ENCODE results near the genes RRP1, KRTAP10-6 and KRTAP10-9.

GRCh38 chr21:43687667-43688342 lies 28.4 kb downstream of the RRP1B start:
- PRO-cap, result no peak
- RAMPAGE, long total RNA, 2 experiments, result no peak in any of the 2 experiments

DNA sequence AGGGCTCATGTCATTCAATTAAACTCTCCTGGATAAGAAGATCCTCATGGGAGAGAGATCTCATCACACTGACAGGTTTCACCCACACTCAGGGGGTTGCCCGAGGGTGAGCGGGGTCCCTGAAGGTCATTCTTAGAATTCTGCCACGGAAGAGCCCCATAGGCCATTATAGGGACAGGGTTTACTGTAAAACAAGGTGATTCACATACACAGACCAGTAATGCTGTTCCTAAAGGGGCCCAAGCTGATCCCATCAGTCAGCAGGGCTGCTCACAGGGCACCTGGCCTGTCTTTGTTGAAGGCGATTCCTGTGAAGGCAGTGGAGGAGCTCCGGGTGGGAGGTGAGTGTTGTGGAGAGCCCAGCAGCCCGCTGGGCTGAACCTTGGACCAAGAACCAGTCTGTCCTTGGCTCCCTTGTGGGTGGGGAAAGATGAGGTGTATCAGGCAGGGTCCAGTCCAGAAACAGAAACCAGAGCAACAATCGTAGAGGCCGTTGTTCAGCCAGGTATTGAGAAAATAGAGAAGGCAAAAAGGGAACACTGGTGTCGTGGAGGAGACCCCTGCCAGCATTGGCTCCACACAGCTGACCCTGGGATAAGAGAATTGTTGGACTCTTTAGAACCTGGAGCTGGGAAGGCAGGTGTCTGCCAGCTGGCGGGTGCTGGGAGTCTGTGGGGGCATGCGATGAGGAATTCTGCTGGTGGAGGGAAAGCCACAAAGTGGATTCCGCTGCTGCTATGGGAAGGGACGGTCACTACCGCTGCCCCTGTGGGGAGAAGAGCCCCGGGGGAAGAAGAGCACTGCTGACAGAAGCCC lies 12.6 kb downstream of the PDXK start:
- PRO-cap, result no peak
- RAMPAGE, long total RNA, 2 experiments, result no peak in any of the 2 experiments

GRCh38 chr21:43752220-43753062 lies 23.7 kb downstream of the CSTB start:
- PRO-cap, result no peak
- RAMPAGE, long total RNA, 2 experiments, result no peak in any of the 2 experiments

- PRO-cap, result no peak
- RAMPAGE, long total RNA, 2 experiments, result no peak in any of the 2 experiments
Observed at GRCh38 chr21:43761528-43762088, 14.5 kb downstream of the CSTB start.

DNA sequence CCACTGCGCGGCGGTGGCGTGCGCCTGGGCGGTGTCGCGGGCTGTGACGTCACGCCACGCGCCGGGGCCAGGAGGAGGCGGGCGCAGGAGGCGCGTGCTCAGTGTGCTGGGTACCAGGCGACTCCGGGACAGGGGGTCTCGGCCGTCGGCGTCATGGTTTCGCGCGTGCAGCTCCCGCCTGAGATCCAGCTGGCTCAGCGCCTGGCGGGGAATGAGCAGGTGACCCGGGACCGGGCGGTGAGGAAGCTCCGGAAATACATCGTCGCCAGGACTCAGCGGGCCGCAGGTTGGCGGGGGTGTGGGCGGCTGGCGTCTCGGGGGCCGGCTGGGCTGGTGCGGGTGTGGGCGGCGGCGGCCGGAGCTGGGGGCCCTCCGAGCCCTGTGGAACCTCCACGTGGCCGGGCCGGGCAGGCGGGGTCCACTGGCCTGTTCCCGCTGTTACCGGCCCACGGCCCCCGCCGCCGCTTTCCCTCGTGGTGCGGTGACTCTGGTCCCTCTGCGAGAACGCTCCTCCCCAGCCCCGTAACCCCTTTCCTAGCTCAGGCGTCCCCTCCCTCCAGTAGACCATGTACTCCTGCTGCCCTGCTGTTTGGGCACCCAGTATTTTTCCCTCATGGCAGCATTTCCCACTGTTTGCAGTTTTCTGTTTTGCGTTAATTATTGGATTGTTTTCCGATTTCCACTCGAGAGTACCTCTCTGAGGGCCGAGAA lies at the start of gene RRP1:
TSS of gene RRP1 (plus strand) at position 101 of the 711 bp plus-strand sequence.
- PRO-cap, result bidirectional peak, plus-strand start at position 76 of the sequence, minus-strand start outside the sequence
- RAMPAGE, long total RNA, 2 experiments, result start-site peak on the plus strand in 2 of 2 experiments, centred at positions 75 to 87 of the sequence, 128 to 183 reads per replicate

DNA sequence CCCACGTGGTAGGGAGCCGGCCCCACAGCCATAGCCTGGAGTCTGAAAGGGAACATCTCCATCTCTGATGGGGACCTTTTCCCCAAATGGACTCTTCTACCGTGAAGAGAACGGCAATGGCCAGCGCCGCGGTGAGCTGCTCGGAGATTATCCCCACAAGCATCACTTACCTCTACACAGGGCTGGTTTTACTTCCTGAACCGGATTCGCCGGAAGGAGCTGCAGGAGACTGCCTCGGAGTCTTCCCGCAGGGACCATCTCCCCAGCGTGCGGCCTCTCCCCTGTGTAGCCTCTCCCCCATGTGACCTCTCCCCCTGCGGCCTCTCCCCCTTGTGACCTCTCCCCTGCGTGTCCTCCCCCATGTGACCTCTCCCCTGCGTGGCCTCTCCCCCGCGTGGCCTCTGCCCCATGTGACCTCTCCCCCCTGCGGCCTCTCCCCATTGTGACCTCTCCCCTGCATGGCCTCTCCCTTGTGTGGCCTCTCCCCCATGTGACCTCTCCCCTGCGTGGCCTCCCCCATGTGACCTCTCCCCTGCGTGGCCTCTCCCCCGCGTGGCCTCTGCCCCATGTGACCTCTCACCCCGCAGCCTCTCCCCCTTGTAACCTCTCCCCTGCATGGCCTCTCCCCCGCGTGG lies 20.8 kb downstream of the RRP1 start:
- PRO-cap, result no peak
- RAMPAGE, long total RNA, 2 experiments, result no peak in any of the 2 experiments

GRCh38 chr21:43825860-43826939 lies 36.8 kb downstream of the RRP1 start:
- PRO-cap, result no peak
- RAMPAGE, long total RNA, 2 experiments, result no peak in any of the 2 experiments

DNA sequence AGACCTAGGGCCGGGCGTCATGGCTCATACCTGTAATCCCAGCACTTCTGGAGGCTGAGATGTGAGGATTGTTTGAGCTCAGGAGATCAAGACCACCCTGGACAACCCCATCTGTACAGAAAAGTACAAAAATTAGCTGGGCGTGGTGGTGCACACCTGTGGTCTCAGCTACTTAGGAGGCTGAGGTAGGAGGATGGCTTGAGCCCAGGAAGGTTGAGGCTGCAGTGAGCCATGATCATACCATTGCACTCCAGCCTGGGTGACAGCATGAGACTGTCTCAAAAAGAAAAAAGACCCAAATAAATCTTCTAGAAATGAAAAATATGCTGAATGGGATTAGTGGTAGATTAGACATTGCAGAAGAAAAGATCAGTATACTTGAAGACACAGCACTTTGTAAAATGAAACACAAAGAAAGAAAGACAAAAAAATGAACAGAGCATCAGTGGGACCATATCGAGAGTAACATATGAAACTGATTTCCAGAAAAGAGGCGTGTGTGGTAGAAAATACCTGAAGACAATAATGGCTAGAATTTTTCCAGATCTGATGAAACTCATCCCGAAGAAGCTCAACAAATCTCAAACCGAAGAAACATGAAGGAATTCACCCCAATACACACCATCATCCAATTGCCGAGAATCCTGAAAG lies 36.6 kb downstream of the AGPAT3 start:
- PRO-cap, result no peak
- RAMPAGE, long total RNA, 2 experiments, result no peak in any of the 2 experiments

DNA sequence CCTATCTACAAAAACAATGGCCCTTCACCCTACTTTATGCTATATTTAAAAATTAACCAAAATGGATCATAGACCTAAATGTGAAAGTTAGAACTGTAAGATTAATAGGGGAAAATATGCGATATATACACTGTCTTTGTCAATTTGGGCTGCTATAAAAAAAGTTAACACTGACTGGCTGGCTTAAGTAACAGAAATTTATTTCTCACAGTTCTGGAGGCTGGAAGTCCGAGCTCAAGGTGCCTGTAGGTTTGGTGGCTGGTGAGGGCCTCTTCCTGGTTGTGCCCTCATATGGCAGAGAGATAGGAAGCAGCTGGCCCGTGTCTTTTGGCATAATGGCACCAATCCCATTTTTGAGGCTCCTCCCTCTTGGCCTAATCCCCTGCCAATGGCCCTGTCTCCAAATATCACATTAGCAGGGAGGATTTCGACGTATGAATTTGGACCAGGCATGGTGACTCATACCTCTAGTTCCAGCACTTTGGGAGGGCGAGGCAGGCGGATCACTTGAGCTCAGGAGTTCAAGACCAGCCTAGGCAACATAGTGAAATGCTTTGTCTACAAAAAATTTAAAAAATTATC lies 37.3 kb downstream of the AGPAT3 start:
- PRO-cap, result no peak
- RAMPAGE, long total RNA, 2 experiments, result no peak in any of the 2 experiments

DNA sequence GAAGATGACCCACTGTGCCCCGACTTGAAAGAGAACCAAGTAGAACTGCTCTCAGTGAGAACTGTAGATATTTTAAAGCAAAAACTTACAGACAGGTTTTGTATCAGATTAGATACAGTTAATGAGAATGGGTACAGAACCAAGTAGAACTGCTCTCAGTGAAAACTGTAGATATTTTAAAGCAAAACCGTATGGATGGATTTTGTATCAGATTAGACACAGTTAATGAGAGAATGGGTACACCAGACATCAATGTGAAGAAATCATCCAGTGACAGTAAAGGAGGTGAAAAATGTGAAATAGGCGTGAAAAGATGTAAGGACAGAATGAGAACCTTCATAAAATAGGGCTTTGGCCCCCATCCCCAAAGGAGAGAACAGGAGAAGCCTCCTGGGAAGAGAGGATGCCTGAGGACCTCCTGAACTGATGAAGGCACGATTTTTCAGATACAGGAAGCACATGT lies 49.2 kb upstream of the TRAPPC10 start:
- PRO-cap, result no peak
- RAMPAGE, long total RNA, 2 experiments, result no peak in any of the 2 experiments

GRCh38 chr21:44010974-44011496 lies 1.1 kb upstream of the TRAPPC10 start:
- PRO-cap, result no peak
- RAMPAGE, long total RNA, 2 experiments, result no peak in any of the 2 experiments

DNA sequence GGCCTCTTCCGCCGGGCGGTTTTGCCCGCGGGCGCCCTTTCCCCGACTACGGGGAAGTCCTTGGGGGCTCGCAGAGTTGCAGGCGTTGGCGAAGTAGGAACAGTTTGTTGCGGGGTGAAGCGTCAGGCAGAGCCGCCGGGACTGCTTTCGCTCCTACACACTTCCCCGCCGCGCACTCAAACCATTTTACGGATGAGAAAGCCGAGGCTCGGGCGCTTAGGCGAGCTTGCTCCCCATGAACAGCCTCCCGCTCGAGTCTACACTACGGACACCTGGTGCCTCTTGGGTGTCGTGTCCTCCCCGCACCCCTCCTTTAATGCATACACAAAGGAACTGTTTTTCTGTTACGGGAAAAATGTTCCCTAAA lies 799 bp downstream of the TRAPPC10 start:
- PRO-cap, result no peak
- RAMPAGE, long total RNA, 2 experiments, result no peak in any of the 2 experiments

GRCh38 chr21:44088318-44088722 lies 18.9 kb upstream of the PWP2 start:
- PRO-cap, result no peak
- RAMPAGE, long total RNA, 2 experiments, result no peak in any of the 2 experiments

DNA sequence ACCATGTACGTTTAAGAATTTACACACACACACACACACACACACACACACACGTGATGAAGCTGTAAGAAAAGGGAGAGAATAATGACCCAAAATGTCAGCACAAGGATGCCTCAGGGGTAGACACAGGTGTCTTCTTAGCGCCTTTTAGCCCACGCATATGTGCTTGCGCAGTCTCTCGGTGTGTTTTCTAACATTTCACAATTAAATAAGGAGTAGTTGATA lies 764 bp upstream of the PFKL start:
- PRO-cap, result no peak
- RAMPAGE, long total RNA, 2 experiments, result no peak in any of the 2 experiments

DNA sequence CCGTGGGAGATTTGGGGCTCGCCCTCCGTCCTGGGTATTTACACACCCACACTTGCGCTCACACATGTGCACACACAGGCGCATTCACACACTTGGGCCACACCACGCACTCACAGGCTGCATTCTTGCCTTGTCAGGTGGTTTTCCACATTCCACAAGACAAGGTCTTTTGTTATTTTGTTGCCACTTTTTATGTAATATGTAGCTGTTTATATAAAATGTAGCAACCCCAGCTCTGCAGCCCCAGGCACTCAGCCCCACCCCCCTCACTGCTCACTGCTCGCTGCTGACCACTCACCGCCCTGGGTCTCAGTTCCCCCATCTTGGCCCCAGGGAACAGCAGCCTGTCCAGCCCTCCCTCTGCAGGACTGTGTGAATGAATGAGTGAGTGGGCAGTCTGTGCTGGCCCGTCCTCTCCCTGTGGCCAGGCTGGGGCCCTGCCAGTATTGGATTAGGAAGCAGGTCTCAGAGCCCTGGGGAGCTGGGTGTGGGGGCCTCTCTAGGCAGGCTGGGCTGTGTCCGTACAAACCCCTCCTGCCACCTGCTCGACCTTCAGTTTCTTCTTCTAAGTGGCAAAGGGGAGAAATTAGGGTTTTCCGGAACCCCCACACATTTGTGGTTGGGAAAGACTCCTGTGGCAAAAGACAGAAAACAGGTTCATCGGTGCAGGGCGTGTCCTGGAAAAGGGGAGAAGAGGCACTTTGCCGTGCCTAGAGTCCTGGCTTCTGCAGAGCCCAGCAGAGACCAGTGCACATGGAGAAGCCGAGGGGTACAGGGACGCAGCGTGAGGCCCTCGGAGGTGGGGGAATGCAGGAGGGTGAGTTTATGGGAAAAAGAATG lies 7.7 kb downstream of the PFKL start:
- PRO-cap, result no peak
- RAMPAGE, long total RNA, 2 experiments, result no peak in any of the 2 experiments

DNA sequence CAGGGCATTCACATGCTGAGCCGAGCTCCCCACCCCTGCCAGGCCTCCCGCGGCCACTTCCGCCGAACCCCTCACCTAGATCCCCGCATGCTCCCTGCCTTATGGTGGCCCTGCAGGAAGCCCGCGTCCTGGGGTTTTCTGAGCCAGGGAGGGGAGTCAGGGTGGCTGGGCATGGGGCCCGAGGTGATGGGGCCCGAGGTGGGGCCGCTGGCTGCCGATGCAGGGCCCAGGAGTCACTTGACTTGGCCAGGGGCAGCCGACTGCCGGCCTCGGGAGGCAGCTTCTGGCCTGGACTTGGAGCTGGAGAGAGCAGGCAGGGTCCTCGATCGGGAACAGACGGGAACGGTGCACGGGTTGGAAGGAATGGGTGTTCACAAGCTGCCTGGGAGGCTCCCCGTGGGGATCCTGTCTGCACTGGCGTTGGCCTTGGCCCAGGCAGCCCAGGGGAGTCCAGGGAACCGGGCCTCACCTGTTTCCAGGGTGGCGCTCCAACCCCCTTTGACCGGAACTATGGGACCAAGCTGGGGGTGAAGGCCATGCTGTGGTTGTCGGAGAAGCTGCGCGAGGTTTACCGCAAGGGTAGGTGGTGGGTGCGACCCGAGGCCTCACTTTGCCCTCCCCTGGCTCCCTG lies 13.6 kb downstream of the CFAP410 start:
- PRO-cap, result no peak
- RAMPAGE, long total RNA, 2 experiments, result no peak in any of the 2 experiments

DNA sequence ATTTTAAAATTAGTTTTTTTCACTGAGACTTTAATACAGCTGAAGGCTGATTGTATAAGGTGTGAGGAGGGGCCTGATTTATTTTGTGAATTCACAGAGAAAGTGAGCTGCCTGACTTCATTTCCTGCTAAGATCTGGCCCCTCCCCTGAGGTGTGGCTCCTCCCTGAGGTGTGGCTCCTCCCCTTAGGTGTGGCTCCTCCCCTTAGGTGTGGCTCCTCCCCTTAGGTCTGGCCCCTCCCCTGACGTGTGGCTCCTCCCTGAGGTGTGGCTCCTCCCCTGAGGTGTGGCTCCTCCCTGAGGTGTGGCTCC lies 27.1 kb upstream of the LRRC3 start:
- PRO-cap, result no peak
- RAMPAGE, long total RNA, 2 experiments, result no peak in any of the 2 experiments

DNA sequence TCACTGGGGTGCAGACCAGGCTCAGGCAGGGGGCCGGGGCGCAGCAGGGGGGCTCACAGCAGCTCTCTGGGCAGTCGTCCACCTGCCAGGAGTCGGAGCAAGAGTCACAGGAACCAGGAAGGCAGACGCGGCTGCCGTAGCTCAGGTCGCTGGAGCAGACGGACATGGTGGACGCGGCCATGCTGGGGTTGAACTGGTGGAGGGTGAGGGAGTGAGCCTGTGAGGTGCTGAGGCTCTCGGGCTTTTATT lies at the start of gene KRTAP10-6:
TSS of gene KRTAP10-6 (minus strand) at position 202 of the 249 bp plus-strand sequence.
- PRO-cap, result no peak
- RAMPAGE, long total RNA, 2 experiments, result no peak in any of the 2 experiments

DNA sequence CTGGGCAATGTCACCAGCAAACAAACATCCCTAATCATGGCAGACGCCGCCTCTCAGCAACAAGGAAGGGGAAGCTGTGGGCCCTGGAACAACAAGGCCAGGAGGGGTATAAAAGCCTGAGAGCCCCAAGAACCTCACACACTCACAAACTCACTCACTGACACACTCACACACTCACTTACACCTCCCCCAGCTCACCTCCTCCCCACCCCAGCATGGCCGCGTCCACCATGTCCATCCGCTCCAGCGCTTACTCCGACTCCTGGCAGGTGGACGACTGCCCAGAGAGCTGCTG lies at the start of gene KRTAP10-9:
TSS of gene KRTAP10-9 (plus strand) at position 137 of the 295 bp plus-strand sequence.
- PRO-cap, result no peak
- RAMPAGE, long total RNA, 2 experiments, result no peak in any of the 2 experiments

DNA sequence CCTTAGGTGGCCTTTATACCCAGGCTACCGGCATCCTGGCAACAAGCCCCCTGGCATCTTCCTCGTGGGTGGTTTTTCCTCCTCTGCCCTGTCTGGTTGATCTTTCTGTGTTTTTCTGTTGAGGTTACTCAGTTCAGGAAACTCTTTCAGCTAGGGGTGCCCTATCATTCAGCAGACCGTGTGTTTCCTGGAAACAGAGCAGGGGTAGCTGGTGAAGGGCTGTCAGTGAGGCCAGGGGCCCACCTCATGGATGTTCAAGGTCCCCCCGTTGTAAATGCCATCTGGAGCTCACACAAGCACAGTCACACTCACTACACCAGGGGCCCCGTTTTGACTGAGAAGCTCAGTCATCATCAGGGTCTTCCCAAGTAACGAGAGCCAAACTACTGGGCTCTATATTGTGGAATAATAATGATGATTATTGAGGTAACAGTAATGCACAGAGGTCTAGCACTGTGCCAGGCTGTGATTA lies 248 bp upstream of the KRTAP12-4 start:
- PRO-cap, result no peak
- RAMPAGE, long total RNA, 2 experiments, result no peak in any of the 2 experiments